ENCODE data around the genes TWF2 and WDR82.

- PRO-cap: no peak
Measured at GRCh38 chr3:50390569-50391133, 31.3 kb upstream of the TMEM115 start.

- PRO-cap: no peak
Measured at GRCh38 chr3:50584358-50584786, 15.1 kb downstream of the HEMK1 start.

GRCh38 chr3:50612419-50613013 lies 942 bp upstream of the CISH start:
- PRO-cap: no peak

GRCh38 chr3:50646843-50647332 lies 27.8 kb upstream of the DOCK3 start:
- PRO-cap: no peak

- PRO-cap: no peak
Measured at GRCh38 chr3:50673430-50673884, 1.3 kb upstream of the DOCK3 start.

GRCh38 chr3:51391423-51392526 lies 690 bp downstream of the RBM15B start:
- PRO-cap: no peak

- PRO-cap: no peak
Measured at GRCh38 chr3:51398240-51398725, 7.2 kb downstream of the RBM15B start.

DNA sequence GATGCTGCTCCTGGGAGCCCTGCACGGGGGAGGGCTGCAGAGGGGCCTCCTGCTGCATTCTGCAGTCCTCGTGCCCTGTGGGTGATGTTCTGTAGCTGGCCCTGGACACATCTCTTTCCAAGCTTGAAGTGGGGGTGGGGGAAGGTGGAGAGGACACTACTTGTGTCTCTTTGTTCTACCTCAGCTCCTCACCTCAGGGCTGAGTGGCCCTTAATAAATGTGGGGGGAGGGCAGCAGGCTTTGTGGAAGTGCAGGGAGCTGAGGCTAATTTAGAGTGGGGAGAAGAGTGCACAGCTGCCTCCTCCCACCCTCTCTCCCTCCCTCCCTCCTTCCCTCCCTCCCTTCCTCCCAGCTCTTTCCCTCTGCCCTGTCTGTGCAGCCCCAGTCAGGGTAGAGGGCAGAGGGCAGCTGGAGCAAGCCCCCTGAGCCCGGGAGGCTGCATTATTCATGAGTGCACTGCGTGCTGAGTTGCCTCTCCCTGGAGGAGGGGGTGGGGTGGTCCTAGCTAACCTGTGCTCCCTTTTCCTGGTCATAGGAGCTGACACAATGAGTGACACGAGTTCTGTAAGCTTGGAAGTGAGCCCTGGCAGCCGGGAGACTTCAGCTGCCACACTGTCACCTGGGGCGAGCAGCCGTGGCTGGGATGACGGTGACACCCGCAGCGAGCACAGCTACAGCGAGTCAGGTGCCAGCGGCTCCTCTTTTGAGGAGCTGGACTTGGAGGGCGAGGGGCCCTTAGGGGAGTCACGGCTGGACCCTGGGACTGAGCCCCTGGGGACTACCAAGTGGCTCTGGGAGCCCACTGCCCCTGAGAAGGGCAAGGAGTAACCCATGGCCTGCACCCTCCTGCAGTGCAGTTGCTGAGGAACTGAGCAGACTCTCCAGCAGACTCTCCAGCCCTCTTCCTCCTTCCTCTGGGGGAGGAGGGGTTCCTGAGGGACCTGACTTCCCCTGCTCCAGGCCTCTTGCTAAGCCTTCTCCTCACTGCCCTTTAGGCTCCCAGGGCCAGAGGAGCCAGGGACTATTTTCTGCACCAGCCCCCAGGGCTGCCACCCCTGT lies 3.4 kb upstream of the GRM2 start:
- PRO-cap: no peak

DNA sequence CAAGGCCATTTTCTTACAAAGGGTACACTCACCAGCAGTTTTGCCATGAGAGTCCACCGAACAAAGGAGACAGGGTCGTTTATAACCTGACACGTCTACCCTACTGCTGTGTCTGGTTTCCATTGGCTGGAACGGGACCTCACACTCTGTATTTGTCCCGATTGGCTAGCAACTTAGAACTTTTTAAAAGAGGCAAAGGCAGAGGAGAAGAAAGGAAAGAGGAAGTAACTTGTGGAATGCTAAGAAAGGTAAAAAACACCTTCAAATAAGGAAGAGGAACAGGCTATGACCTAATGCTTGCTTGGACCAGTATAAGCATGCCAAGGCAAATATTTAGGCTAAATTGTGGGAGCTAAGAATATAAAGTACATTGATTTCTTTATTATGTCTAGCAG lies 24.6 kb downstream of the IQCF6 start:
- PRO-cap: bidirectional peak, plus-strand start at position 190 of the sequence, minus-strand start at position 55 of the sequence

DNA sequence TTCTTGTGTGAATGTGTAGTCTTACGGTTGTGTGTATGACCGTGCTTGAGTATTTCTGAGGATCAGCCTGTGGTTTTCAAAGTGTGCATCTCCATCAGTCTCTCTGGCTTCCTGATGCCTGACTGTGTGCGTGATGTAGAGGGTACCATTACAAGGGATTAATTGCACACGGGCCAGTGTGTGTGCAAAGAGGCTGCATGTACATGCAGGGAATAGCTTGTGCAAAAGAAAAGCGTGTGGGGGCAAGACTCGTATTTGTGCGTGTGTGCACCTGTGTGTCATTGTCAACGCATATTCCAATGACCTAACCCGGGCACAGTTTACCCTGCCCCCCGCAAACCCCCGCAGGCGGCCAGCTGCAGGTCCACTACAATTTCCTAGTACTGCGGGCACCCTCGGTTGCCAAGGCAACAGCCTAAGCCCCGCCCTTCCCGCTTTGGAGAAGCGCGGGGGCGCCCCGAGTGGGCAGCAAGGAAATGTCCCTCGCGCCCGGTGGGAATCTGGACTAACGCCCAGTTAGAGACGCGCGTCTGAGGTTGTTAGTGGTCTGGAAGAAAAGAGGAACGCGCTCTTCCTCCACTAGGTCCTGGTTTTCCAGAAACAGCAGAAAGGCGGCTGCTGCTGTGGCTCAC lies 875 bp downstream of the ABHD14A start:
- PRO-cap: bidirectional peak, plus-strand start at position 542 of the sequence, minus-strand start at position 379 of the sequence

- PRO-cap: no peak
Measured at GRCh38 chr3:52017598-52018088, 21.9 kb upstream of the RPL29 start.

DNA sequence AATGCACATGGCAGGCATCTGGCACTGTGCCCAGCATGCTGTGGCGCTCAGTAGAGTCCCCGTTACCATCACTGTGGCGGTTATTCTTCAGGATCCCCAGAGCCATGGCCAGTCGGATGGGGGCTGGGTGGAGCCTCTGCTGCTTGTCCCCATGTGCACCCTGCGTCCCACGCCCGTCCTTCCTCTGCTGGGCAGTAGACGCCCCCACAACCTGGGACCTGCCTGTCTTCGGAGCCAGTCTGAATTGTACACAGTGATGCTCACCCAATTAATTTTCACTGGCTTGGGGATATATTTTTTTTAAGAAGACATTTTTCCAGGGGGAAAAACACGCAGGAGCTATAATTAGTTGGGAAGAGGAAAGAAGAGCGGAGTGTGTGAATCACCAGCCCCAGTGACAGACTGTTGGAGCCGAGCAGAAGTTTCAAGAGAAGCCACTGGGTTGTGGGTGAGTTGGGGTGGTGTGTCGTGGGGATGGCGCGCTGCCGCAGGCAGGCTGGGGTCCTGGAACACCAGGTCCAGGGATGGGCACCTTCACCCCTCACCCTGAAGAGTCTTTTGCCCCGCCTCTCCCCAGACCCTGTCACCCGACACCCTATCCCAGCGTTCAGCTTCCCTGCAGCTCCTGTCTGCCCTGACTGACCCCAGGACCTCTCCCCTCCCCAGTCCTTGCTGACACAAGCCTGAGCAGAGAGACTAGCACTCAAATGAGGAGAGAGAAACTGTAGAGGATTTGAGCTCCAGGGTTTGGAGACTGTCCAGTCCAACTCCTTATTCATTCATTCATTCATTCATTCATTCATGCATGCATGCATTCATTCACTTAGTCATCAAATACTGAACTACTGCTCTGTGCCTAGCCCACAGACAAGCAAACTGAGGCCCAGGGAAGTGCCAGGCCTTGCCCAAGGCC lies 27.0 kb upstream of the RPL29 start:
- PRO-cap: no peak

GRCh38 chr3:52048722-52049103 lies 7.7 kb downstream of the DUSP7 start:
- PRO-cap: no peak

DNA sequence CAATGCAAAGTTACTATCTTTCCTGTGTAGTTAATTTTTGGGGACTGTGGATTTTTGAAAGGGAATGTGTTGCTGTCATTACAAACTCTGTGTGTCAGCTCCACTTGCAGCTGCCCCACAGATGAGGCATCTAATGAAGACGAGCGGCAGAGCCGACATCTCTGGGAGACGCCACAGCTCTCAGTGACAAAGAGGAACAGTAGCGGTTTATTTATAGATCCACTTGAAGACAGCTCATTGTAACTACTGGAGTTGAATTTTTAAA lies 46.1 kb downstream of the POC1A start:
- PRO-cap: no peak

DNA sequence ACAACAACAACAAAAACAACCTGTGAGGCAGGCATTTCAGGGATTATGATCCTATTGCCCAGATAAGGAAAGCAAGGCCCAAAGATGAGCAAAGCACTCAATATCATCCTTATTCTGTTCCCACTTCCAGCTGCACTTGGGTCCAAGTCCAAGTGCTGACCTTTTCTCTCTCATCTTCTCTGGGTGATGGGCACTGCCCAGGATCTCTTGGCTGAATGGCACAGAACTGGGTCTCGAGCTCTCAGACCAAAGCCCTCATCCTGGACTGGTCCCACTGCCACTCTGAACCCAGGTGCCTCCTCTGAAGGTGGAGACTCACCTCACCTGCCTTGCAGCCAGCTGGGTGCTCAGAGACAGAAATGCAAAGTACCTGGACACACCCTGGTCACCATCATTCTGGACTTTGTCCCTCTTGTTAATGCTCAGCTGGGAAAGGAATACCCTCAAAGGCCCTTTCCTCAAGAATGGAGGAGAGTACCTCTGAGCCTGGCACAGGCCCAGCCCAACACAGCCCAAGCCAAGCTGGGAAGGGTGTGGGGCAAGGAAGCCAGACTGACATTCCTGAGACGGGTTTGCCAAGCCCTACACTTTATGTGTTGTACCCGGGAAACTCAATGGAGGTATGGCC lies 1.1 kb upstream of the ALAS1 start:
- PRO-cap: no peak

GRCh38 chr3:52238775-52239379 lies at the start of gene TWF2:
Gene TWF2 (minus strand): TSS chr3:52239158.
- PRO-cap: unidirectional peak, minus-strand start at chr3:52238870; bidirectional peak, plus-strand start at chr3:52239235, minus-strand start at chr3:52239158

- PRO-cap: no peak
Measured at GRCh38 chr3:52254713-52254925, 9.1 kb downstream of the PPM1M start.

- PRO-cap: no peak
Measured at GRCh38 chr3:52271090-52271817, 7.2 kb downstream of the WDR82 start.

DNA sequence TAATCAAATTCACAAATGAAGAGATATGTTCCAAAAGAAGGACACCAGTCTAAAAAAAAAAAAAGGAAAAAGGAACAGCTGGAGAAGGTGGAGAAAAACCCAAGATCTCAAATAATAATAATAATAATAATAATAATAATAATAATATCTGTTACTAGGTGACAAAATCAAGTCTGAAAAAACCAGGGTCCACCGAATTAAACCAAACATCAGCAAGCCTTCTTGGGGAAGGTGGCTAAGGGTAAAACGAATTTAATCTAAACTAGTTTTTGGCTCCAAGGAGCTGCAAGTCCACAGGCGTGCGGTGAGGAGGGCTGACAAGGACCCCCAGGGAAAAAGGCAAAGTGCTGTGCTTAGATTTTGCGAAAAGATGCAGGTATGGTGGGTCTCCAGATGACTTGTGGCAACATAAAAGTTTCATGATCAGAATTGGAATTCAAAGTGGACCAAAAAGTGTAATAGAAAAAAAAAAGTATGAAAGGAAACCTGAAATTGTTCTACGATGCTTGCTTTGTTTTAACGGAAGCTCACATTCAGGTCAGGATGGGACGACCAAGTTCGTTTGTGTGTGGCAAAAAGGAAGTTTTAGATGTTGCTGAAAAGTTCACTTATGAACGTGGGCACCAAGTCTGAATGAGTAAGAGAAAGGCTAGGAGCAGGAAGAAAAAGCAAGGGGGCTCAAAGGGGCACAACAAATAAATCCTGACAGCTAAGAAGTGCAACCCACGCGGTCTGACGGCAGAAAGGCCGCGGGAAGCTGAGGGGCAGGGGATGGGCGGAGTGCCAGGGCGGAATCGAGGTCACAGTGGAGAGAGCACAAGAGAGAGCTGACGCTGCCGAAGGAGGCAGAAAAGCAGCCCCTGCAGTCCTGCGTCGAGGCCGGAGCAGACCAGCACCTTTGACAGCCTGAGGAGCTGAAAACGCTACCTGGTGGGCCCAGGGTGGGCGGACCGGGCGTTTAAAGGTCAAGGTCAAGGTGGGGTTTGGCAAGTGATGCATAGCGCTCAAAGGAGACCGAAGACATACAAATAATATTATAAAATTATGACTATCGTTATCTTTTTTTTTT lies 1.2 kb downstream of the WDR82 start:
- PRO-cap: bidirectional peak, plus-strand start at position 530 of the sequence, minus-strand start at position 534 of the sequence; bidirectional peak, plus-strand start at position 803 of the sequence, minus-strand start at position 734 of the sequence

DNA sequence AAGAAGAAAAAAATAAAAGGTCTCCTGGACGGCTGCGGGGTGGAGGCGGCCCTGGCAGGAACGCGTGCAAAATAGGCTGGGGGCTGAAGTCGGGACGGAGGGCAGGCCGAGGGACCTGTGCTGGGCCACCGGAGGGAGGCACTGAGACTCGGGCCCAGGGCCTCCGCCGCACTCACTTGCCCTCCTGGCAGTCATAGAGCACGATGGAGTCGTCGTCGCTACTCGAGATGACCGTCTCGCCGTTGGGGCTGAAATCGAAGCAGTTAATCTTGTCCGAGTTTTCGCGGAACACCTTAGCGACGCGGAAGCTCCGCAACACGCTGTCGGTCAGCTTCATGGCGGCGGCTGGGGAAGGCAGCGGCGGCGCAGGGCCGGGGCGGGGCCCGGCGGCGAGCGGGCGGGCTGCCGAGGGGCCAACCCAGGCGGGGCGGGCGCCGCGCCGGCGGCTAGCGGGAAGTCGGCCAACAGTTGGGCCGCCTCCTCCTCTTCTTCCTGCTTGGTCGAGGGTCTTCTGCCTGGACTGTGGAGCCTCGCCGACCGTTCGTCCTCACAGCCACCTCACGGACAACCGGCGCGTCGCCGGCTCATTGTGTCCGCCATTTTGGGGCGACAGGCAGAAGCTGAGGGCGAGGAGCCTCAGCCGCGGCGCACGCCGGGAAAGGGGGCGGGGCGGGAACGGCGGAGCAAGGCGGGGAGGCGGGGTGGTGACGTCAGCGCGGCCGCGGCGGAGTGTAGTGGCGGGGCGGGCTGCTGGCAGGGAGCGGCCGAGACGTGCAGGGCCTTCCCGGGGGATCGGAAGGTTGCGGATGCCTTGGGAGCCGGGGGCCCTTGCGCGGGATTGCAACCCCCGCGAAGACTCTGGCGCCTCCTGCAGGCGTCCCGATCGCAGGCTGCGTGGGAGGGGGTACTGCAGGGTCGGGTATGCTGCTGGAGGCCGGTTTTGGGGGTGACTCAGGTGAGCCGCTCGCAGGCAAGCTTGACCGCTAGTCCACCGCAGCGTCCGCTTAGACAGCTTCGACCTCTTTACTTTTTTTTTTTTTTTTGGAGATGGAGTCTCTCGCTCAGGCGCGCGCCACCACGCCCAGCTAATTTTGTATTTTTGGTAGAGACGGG lies at the start of gene WDR82:
WDR82 (minus strand) TSS at position 625 of the 1,113 bp plus-strand sequence.
- PRO-cap: bidirectional peak, plus-strand start at position 144 of the sequence, minus-strand start at position 143 of the sequence; bidirectional peak, plus-strand start at position 734 of the sequence, minus-strand start at position 603 of the sequence

Data from fallopian tube (tissue), 1 donor.